Mesenchymal stem cell of the bone marrow (primary cell): Measurements from ENCODE around the gene ERP44.

GRCh38 chr9:98809647-98810259 lies 2.3 kb downstream of the GALNT12 start:
- CAGE, long polyA plus RNA = no peak

DNA sequence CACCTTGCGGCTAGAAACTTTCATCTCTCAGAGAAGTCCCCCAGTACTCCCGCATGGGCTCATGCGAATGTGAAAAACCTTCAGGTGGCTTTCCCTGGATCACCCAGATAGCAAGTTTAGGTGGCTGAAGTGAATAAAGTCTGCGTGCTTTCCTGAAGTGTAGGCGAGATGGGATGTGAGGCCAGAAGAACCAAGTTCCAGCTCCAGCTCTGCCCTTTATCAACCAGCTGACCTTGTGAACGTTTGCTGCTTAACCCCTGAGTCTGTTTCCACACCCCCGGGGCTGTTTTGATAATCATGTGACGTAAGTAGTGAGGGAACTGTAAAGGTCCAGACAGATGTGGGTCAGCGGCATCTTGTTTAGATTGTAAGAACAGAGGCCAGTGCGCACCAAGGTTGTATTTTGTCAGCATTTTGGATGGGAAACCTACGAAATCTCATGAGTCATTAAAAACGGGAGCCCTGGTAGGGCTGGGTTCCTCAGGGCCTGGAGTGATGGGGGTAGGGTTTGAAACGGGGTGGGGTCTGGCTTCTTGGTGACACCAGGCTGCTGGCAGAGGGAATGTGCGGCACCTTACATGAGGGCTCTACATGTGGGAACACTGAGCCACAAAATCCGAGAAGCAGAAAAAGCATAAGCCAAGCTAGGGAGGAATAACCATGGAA lies 13.8 kb upstream of the COL15A1 start:
- CAGE, long polyA plus RNA = no peak

DNA sequence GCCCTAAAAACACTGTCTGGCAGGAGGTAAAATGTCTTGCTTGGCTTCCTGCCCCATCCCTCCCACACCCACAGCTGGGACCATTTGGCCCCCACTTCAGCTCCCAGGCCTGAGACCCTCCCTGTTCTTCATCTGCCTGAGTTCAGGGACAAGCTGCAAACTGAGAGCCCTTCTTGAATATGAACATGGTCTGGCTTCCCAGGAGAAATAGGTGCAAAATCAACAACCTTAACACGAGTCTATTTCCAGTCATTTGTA lies 3.4 kb upstream of the COL15A1 start:
- CAGE, long polyA plus RNA = no peak

DNA sequence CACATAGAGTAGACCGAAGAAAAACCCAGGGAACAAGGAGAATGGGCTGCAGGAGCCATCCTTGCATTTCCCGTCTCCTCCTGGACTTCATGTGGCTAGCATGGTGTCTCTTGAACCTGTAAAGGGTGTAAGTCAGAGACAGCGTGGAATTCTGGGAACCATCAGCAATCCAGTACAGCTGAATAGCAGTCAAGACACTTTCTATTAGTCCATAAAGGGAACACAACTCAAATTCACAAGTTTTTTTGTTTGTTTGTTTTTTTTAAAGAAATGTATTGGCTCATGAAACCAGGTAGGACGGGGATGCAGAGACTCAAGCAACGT lies 32.3 kb upstream of the TGFBR1 start:
- CAGE, long polyA plus RNA = no peak

DNA sequence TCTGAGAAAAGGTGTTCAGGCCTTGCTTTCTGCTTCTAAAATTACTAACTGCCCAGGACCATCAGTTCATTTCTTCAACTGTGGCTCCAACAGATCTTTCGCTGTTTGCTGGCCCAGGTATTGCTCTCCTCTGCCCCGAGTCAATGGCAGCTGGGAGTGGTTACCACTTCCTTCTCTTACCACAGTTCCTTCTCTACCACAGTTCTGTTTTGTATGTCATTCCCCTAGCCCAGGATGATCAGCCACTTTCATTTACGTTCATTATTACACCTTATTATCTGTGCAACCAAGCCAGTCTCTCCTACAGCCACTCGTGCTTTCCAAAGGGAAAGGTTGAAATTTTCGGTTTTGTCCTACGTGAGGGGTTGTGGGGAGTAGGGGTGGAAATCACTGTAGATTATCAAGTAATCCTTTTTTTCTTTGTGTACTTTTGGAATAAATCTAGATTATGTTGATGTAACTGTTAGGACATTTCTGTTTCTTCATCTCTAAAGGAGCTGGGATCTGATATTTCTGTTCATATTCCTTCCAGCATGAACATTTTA lies 14.2 kb downstream of the TGFBR1 start:
- CAGE, long polyA plus RNA = no peak

GRCh38 chr9:99137607-99138188 lies 32.8 kb downstream of the TGFBR1 start:
- CAGE, long polyA plus RNA = no peak

- CAGE, long polyA plus RNA = no peak
These were observed 139.8 kb downstream of the SEC61B start for GRCh38 chr9:99361783-99362303.

DNA sequence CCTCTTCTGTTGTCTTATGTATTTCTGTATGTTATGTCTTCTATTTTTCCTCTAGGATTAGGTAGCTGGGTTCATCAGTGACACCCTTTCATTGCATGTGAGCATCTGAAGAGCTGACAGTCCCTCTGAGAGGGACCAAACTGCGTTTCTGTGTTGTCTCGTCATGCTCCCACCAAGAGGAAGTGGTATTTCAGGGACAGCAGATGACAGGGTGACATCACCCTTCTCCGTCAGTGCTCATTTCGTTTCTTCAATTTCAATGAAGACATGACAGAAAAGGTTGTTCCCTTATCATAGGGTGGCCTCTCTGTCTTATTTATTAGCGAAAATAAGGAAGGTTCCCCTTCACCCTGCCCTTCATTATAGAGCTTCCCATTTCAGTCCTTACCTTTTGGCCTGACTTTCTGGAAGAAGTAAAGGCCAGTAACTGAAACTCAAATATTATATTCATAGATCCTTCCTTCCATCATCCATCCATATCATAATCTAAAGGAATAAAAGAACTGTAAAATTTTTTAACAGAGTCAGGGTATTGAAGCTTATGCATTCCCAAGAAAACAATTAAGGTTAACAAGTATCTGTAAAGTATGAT lies 225.8 kb upstream of the NR4A3 start:
- CAGE, long polyA plus RNA = no peak

DNA sequence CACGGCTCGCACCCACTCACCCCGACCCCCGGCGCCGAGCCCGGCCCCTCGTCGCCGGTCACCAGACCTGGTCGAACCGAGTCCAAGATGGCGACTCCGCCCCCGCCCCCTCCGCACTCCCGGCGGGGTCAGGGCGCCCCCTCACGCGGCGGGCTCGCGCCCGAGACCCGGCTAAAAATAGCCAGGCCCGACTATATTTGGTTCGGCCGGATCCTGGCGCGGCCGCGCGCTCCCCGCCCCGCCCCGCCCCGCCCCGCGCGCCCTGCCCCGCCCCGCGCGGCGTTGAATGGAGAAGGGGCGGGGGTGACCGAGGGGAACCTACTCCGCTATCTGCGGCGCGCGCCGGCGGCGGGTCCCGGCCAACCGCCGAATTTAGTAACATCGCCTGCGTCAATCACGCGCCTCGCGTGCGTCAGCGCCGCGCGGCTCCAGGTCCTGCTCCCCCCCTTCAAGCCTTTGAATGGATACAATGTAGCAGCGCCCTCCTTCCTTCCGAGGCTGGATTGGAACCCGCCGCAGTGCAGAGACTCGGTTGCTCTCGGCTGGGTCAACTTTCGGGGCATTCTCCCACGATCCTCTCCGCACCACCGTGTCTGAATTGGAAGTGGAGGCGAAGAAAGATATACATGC lies 1.8 kb upstream of the NR4A3 start:
- CAGE, long polyA plus RNA = no peak

DNA sequence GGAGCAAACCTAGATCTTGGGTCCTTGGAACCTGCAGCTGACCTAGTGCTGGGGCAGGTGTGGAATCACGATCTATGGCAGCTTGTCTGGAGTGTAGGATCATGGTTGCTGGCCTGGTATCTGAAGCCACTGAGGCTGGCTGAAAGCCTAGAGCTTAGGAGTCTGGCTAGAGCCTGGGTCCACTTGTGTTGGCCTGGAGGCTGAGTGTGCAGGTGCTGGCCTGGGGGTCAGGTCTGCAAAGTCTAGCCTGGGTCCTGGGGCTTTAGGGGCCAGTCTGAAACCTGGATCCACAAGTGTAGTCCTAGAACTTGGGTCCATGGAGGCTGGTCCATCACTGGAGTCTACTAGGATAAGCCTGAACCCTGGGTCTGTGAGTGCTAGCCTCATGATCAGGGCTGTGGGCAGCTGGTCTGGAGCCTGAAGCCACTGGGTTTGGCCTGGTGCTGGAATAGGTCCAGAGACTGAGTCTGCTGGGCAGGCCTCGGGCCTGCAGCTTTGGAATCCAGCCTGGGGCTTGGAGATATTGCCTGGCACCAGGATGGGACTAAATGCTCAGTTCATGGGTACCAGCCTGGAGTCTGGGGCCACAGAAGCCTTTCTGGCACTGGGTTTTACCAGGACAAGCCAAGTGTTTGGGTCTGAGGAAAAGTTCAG lies 94.7 kb downstream of the ERP44 start:
- CAGE, long polyA plus RNA = no peak

DNA sequence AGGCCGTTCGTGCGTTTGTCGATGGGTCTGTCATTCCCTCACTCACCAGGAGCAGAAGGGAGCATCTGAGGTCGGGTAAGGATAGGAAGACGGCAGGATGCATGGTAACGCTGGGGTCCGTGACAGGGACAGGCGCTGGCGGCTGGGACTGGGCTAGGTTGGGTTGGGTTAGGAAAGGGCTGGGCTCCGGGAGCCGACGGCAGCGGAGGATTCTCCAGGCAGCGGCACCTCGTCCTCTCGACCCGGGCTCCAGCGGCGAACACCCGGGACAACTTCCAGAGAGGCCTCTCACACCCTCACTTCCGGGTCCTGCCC lies at the start of gene ERP44:
Gene ERP44, minus strand, starts transcription at position 263 of the 315 bp plus-strand sequence.
- CAGE, long polyA plus RNA = no peak

GRCh38 chr9:100142308-100143132 lies 43.5 kb downstream of the INVS start:
- CAGE, long polyA plus RNA = no peak

DNA sequence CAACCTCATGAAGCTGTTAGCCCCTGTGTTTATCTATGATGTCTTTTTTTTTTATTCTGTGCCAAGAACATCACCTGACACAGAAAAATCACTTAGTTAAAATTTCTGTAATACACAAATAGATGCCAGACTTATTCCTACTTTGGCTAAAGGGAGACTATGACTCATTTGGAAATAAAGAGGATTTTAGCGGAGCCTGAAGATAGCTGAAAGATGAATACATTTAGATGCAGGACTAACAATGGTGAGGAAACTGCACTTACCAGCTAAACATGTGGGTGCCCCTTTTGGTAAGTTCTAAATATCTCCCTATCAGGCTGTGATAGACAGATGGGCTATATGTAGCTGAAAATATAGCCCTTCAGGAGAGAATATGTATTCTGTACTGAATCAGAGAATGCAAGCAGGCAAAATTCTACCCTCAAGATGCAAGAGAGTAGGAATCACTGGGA lies 58.2 kb downstream of the BAAT start:
- CAGE, long polyA plus RNA = no peak

GRCh38 chr9:101372411-101372641 lies 12.5 kb downstream of the BAAT start:
- CAGE, long polyA plus RNA = no peak

DNA sequence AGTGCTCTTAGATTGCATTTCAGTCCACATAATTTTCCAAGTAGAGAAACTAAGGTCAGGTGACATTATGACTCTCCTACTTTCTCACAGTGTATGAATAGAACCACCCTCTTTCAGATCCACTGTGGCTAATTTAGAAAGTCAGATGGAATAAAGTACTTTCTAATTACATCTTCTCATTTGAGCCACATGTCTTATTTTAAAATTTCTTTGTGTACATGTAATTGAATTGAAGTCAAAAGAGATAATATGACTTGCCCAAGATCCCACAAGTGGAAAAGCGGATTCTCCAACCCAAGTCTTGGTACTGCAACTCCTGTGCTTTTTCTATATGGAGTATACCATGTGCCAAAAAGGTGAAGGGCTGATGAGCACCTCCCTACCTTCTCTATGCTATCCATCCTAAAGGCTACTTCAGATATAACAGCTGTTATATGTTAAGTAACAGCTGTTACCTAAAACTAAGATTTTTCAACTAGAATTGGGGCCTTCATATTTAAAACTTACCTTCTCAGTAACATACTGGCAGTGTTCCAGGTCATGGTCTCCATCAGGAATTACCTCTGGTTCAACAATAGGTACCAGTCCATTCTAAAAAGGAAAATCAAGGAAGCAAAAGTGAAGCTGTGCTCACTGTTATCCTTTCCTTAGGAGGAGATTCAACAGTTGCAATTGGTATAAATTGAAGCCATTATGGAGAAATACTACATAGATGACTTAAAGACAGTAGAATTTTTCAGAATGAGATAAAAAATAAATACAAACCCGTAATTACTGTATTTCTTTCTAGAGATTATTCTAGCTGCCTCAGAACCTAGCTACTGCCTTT lies 9.3 kb downstream of the ALDOB start:
- CAGE, long polyA plus RNA = no peak

GRCh38 chr9:101429158-101429782 lies 6.3 kb downstream of the ALDOB start:
- CAGE, long polyA plus RNA = no peak

- CAGE, long polyA plus RNA = no peak
These were observed 1.7 kb upstream of the ALDOB start for GRCh38 chr9:101437159-101437744.

GRCh38 chr9:101440585-101441707 lies 5.4 kb upstream of the ALDOB start:
- CAGE, long polyA plus RNA = no peak

DNA sequence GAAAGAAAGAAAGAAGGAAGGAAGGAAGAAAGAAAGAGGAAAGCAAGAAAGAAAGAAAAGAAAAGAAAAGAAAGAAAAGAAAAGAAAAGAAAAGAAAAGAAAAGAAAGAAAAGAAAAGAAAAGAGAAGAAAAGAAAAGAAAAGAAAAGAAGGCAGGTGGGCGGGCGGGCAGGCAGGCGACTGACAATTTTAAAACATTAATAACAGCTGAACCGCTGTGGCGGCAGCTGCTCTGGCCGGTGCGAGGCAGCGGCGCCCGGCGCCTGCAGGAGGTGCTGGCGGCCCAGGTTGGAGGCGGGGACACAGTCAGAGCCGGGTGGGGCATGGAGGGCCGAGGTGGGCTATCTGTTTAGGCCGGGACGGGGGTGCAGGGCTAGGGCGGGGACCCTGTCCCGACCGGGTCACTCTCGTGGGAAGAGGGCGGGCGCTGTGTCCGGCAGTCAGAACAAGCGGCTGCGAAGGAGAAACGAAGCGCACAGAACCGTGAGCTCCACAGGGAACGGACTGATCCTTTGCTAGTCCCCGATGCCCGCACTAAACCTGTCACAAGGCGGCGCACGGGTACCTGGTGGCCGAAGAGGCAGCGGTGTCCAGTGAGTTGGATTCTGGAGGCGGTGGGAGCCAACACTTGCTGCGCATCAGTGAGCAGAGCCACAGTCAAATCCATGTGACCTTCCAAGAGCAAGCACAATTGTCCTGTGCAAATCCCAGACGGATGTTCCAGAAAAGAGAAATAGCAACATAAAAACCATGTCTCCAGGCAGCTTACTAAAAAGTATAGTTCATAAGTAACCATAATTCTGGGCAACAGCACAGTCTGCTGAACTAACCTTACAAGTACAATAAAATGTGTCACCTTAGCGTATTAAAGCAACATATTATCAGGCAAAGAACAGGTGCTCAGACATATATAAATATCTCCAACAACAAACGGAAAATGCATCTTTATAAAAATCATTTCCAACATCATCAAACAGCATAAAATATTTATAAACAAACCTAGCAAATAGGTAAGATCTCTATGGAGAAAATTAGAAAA lies 13.7 kb upstream of the ALDOB start:
- CAGE, long polyA plus RNA = no peak

DNA sequence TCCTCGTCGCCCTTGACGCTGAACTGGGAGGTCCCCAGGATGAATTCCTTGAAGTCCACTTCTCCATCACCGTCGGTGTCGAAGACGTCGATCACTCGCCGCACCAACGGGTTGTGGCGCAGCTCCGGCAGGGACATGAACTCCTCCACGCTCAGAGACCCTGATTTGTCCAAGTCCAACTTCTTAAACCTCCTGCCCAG lies 213 bp downstream of the PPP3R2 start:
- CAGE, long polyA plus RNA = no peak